Epidermal melanocyte (primary cell): ENCODE data around the genes C1orf210, MED8 and KLF18.

- RRBS, result no CpG with 5 or more reads among the region's 8 CpGs
Observed at GRCh38 chr1:43253875-43254355, 15.9 kb upstream of the TMEM125 start.

DNA sequence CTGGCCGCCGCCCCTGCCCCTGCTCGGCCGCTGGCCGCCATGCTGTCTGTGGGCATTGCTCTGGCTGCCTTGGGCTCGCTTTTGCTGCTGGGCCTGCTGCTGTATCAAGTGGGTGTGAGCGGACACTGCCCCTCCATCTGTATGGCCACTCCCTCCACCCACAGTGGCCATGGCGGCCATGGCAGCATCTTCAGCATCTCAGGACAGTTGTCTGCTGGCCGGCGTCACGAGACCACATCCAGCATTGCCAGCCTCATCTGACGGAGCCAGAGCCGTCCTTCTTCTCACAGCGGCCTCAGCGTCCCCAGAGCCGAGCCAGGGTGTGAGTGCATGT, 3.3 kb downstream of the TMEM125 start:
- RRBS, result no CpG with 5 or more reads among the region's 16 CpGs

GRCh38 chr1:43285443-43286244, at the start of gene C1orf210:
Gene C1orf210, minus strand, starts transcription at chr1:43285581.
- RRBS, result 20% methylated on average over 4 of the region's 21 CpGs

- RRBS, result no CpG with 5 or more reads among the region's 8 CpGs
Observed at GRCh38 chr1:43303116-43303783, 2.5 kb downstream of the TIE1 start.

- RRBS, result 3% methylated on average over 8 of the region's 30 CpGs
Observed at GRCh38 chr1:43348353-43348868, 10.4 kb upstream of the CDC20 start.

GRCh38 chr1:43389139-43390074, at the start of gene MED8:
Gene MED8, minus strand, starts transcription at chr1:43389800.
- RRBS, result 2% methylated on average over 23 of the region's 51 CpGs

- RRBS, result no CpG with 5 or more reads among the region's 15 CpGs
Observed at GRCh38 chr1:43522650-43523680, 7.7 kb upstream of the PTPRF start.

DNA sequence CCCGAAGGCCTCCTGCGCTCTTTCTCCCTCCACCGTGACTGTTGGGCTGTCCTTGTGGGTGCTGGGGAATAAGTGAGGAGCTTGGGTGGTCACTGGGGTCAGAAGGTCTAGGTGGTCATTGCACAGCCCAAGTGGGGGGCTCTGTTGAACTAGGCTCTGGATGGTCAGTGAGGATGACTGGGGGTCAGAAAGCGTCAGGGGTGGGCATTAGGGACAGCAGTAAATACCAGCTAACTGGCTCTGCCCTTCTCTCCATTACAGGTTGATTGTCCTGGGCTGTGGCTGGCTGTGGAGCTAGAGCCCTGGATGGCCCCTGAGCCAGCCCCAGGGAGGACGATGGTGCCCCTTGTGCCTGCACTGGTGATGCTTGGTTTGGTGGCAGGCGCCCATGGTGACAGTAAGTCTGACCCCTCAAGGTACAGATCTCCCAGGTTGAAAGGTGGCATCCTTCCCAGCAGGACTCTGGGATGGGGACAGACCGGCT, 14.1 kb downstream of the PTPRF start:
- RRBS, result no CpG with 5 or more reads among the region's 7 CpGs

- RRBS, result 30% methylated on average over 11 of the region's 37 CpGs
Observed at GRCh38 chr1:43549932-43551049, 19.6 kb downstream of the PTPRF start.

GRCh38 chr1:43594168-43595126, 55.5 kb upstream of the KDM4A start:
- RRBS, result 51% methylated on average over 3 of the region's 15 CpGs

GRCh38 chr1:43708722-43709335, 1.5 kb downstream of the ST3GAL3 start:
- RRBS, result no CpG with 5 or more reads among the region's 6 CpGs

GRCh38 chr1:43766865-43767740, 59.8 kb downstream of the ST3GAL3 start:
- RRBS, result no CpG with 5 or more reads among the region's 5 CpGs

DNA sequence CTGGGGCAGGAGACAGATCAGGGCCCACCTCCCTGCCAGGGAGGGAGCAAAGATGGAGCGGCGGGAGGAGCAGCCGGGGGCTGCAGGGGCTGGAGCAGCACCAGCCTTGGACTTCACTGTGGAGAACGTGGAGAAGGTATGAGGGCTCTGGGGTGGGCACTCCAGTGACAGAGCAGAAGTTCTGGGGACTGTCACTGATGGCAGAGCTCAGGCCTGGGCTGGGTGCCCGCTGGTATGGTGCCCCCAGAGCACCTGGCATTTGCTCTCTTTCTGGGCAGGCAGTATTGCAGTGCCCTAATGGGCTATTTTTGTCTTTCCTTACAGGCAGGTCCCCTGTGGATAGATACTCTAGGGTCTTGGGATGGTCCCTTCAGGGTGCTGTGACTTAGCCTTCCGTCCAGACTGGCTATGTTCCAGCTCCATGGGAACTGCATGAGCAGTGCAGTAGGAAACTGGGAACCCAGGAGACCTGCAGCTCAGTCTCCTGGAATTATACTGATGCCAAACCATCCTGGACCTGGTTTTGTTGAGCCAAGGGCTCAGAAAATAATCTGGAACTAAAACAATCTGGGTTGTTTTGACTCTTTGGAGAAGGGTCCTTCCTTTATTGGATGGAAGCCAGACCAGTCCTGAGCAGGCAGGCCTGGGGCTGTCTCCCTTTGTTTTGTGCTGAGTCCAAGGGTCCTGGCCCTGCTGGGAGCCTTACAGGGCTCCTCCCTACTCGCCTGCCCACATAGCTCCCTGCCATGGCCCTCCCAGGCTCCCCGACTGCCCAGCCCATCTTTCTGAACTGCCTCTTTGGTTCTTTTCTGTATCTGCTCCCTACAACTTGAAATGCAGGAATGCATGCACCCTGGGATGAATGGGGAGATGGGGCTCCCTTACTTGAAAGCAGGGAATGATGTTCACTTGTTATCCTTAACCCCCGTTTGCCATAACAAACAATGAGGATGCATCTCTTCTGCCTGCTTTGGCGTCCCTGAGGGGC, 1.1 kb downstream of the IPO13 start:
- RRBS, result 29% methylated on average over 3 of the region's 10 CpGs

GRCh38 chr1:43975090-43975711, 441 bp downstream of the ATP6V0B start:
- RRBS, result 3% methylated on average over 17 of the region's 50 CpGs

DNA sequence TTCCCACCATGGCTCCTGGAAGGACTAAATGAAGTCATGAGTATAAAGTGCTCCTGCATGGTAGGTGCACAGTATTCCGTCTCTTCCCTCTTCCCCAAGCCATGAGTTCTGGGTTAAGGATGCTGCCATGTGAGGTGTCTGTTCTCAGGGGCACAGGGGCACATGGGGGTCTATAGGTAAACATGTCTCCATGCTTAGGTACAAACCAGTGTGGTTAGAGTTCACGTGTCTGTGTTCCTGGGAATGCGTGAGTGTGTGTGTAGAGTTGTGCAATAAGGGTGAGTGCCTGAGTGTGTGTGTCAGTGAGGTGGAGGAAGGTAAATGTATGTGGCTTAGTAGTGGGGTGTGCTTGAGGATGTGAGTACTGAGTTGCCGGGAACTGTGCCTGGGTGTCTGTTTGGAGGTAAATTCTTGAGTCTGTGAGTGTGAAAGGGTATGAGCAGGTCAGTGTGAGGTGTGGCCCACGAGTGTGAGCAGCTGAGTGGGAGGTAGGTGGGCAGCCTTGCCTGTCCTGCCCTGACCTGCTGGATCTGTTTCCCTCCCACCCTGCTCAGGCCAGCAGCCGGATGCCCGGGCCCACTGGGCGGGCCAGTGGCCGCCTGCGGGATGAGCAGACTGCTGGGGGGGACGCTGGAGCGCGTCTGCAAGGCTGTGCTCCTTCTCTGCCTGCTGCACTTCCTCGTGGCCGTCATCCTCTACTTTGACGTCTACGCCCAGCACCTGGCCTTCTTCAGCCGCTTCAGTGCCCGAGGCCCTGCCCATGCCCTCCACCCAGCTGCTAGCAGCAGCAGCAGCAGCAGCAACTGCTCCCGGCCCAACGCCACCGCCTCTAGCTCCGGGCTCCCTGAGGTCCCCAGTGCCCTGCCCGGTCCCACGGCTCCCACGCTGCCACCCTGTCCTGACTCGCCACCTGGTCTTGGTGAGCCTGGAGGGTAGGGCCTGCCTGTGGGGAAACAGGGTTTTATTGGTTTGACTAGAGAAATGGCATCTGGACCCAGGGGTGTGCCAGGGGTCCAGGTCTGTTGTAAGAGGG, 1.9 kb downstream of the B4GALT2 start:
- RRBS, result no CpG with 5 or more reads among the region's 27 CpGs

GRCh38 chr1:43990289-43991180, 864 bp upstream of the CCDC24 start:
- RRBS, result no CpG with 5 or more reads among the region's 19 CpGs

- RRBS, result no CpG with 5 or more reads among the region's 3 CpGs
Observed at GRCh38 chr1:44071434-44071843, 40.2 kb upstream of the SLC6A9 start.

- RRBS, result no CpG with 5 or more reads among the region's 1 CpG
Observed at GRCh38 chr1:44141465-44141917, at the start of gene KLF18. Gene KLF18, minus strand, starts transcription at chr1:44141631.

GRCh38 chr1:44406427-44406897, 1.4 kb downstream of the RNF220 start:
- RRBS, result 4% methylated on average over 20 of the region's 35 CpGs

- RRBS, result no CpG with 5 or more reads among the region's 11 CpGs
Observed at GRCh38 chr1:44485035-44485652, 80.1 kb downstream of the RNF220 start.